OVCAR3 (cell line): ENCODE measurements around the gene CNOT9.

- RRBS, result no CpG with 5 or more reads among the region's 6 CpGs
Observed at GRCh38 chr2:217413300-217413798, 553.5 kb upstream of the TNP1 start.

DNA sequence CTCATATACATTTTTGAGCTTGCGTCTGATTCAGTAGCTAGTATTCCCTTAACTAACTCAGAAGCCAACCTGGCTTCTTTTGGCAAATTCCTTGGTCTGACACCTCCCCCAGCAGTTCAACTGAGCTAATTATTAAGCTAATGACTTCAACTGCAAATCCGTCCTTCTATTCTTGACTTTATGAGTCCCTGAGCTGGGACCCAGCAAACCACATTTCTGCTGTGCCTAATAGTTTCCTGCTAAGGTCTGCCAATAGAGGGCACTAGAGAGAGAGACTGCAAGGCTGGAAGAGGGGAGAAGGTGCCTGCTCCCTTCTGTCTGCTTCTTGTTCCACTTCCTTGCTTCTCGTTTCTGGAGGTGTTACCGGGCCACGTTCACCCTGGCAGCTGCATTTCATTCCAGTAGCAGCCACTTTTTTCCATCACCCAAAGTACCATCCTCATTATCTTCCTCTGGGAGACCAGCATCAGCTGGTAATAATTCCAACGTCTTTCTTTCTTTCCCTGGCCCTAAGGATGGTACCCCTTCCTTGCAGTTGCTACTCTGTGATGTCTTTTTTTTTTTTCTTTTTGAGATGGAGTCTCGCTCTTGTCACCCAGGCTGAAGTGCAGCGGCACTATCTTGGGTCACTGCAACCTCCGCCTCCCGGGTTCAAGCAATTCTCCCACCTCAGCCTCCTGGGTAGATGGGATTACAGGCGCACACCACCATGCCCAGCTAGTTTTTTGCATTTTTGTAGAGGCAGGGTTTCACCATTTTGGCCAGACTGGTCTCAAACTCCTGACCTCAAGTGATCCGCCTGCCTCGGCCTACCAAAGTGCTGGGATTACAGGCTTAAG lies 351.9 kb downstream of the TNS1 start:
- RRBS, result no CpG with 5 or more reads among the region's 13 CpGs

GRCh38 chr2:217747625-217748280 lies 255.0 kb downstream of the TNS1 start:
- RRBS, result 94% methylated on average over 2 of the region's 8 CpGs

DNA sequence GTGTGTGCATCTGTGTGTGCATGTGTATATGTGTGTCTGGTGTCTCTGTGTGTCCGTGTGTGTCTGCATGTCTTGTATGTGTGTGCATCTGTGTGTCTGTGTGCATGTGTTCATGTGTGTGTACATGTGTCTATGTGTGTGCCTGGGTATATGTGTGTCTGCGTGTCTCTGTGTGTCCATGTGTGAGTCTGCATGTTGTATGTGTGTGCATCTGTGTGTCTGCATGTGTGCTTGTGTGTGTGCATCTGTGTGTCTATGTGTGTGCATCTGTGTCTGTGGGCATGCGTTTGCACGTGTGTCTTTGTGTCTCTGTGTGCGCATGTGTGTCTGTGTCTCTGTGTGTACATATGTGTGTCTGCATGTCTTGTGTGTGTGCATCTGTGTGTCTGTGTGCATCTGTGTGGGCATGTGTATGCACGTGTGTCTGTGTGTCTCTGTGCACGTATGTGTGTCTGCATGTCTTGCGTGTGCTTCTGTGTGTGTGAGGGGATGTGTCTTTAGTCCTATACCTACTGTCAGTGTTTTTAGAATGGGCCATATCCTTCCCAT lies 207.7 kb downstream of the TNS1 start:
- RRBS, result no CpG with 5 or more reads among the region's 8 CpGs

GRCh38 chr2:217816501-217817044 lies 186.2 kb downstream of the TNS1 start:
- RRBS, result 95% methylated on average over 4 of the region's 10 CpGs

DNA sequence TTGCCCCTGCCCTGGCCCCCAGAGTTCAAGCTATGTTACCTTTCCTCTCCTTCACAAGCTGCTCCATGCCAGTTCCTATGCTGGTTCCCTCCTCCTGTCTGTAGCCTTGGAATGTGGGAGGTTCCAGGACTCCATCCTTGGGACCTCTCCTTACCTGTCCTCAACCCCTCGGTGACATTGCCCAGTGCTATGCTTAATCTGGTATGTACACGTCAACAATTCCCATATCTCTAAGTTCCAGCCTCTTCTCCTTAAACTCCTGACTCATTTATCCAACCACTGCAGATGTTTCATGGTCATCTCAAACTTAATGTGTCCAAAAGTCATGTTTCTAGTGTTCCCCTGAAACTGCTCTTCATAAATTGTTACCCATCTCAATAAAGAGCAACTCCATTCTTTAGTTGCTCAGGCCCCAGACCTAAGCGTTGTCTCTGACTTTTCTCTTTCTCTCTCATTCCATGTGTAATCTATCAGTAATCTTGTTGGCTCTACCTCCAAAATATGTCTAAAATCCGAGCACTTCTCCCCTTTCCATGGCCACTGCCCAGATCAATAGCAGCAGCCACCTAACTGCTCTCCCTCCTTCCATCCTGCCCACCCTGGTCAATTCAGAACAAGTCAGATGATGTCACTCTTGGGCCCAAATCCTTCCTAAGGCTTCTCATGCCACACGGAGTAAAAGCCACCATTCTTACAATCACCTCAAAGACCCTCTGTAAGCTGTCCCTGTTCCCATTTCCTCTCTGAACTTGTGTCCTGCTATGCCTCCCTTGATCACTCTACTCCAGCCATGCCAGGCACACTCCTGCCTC lies 160.6 kb downstream of the TNS1 start:
- RRBS, result no CpG with 5 or more reads among the region's 5 CpGs

GRCh38 chr2:217905280-217906370 lies 97.2 kb downstream of the TNS1 start:
- RRBS, result no CpG with 5 or more reads among the region's 27 CpGs

DNA sequence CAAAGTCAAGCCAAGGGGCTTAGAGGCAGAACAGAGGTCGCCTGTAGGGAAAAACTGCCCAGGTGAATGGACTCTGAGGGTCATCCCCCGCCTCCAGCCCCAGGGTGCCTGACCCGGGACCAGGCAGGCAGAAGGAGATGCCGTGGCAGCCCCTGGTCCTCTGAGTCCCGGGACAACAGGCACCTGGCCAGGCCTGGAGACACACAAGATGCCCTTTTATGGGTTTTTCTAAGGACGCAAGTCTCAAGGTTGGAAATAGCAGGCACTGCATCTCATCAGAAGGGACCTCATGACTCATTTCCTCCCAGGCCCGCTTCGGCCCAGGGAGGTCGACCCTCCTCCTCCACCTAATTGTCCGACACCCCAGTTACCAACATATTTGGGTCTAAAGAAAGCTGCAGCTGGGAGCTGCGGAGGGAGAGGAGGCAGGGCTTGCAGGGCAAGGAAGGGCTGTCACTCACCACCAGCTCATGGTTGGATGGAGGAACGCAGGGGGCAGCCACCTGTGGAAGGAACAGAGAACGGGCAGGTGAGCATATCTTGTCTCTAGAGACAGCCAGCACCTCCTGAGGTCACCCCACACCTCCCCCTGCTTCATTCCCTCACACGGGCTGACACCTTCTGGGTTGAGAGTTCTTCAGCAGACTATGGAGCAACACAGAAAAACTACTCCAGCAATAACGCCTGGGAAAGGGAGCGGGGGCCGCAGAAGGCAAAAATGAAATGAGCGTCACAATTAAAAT lies 82.9 kb downstream of the TNS1 start:
- RRBS, result 94% methylated on average over 3 of the region's 18 CpGs

- RRBS, result no CpG with 5 or more reads among the region's 6 CpGs
Observed at GRCh38 chr2:217960153-217960826, 42.5 kb downstream of the TNS1 start.

- RRBS, result 59% methylated on average over 2 of the region's 27 CpGs
Observed at GRCh38 chr2:218034531-218035372, 32.0 kb upstream of the TNS1 start.

DNA sequence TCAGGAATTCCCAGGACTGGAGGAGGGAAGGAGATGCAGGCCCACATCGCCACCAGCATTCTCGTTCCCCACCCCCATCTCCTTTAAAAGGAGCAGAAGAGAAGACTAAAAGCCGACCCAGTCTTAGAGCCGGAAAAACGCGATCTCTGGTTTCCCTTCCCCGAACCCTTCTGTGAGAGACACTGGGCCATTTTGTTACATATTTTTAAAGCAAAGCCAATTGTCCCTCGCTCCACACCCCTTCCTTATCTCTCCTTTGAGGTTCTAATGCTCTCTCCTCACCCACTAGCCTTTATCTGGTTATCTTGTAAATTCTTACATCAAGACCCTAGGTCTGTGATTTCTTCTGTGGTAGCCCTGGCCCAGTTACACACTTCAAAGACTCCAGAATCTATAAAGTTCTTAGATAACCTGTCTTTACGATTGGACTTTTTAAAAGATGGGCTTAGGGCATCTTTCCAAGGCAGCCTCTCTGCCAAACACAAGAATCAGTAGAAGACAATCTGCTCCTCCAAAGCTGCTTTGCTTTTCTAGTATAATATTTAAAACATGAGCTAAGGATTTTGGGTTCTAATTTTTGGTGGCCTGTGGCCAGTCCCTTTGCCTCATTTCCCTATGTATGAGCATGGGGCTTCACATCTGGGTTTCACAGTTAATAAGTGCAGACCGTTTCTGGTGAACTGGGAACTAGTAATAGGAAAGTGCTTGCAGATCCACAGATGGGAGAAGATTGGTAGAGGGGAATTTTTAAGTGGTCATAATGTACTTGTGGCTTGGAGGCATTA lies 1.2 kb downstream of the ARPC2 start:
- RRBS, result no CpG with 5 or more reads among the region's 10 CpGs

DNA sequence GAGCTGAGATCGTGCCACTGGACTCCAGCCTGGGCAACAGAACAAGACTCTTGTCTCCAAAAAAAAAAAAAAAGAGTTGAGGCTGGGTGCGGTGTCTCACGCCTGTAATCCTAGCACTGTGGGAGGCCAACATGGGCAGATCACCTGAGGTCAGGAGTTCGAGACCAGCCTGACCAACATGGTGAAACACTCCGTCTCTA lies 14.8 kb upstream of the GPBAR1 start:
- RRBS, result no CpG with 5 or more reads among the region's 5 CpGs

GRCh38 chr2:218278544-218278910 lies 8.2 kb downstream of the PNKD start:
- RRBS, result no CpG with 5 or more reads among the region's 12 CpGs

GRCh38 chr2:218312290-218312699 lies 20.0 kb upstream of the TMBIM1 start:
- RRBS, result no CpG with 5 or more reads among the region's 2 CpGs

DNA sequence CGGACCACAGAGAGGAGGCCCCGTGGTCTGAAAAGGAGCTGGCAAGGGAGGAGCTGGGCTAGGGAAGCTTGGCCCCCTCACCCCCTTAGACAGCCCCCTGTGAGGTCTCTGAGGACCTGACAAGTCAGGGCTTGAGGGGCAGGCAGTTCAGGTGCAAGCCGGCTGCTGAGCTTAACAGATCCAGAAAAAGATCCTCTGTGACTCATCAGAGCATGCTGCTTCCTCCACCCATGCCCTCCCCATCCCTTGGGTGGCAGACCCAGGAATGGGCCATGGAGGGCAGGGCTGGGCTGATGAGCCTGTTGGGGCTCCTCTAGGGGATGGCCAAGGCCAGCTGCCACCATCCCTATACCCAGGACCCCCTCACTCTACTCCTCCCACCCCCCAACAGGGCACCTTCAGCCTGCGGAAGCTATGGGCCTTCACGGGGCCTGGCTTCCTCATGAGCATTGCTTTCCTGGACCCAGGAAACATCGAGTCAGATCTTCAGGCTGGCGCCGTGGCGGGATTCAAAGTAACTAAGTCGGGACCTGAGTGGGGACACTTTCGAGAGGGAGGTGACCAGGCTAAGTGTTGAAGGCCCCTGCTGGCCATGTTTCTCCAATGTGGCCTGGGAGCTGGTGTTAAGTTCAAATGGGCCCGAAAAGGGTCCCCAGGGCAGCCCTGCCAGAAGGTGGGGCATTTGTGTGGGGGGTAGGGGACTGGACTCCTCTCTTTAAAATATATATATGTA lies 1.9 kb downstream of the SLC11A1 start:
- RRBS, result no CpG with 5 or more reads among the region's 12 CpGs

DNA sequence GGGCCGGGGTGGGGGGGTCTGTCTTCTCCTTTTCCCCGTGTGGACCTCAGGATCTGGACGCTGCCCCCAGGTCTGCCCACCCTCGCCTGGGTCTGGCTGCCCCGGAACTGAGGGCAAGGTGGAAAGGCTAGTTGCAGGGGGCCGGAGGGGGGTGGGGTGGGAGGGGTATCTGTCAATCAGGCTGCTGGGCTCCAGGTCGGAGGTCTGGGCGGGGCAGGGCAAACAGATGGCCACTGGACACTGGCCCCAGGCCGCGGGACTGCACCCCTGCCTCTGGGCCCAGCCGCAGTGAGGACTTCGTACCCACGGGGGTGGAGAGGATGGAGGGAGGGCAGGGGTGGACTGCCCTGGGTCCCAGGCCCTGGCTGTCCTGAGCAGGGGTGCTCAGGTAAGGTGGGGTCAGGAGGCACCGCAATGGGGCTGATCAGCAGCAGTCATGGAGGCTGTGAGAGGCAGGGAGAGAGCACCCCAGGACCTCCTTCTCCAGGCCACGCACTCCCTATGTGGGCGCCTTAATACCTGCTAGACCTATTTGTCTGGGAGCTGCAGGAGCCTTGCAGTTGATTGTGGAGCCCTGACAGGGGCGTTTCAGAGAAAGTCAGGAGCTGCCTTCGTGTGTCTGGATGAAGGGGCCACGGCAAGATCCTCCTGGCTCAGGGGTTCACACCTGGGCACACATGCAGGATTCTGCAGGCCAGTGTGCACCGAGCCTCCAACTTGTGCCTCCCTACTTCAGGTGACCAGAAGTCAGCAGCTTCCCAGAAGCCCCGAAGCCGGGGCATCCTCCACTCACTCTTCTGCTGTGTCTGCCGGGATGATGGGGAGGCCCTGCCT lies 1.4 kb downstream of the CTDSP1 start:
- RRBS, result 13% methylated on average over 3 of the region's 23 CpGs

DNA sequence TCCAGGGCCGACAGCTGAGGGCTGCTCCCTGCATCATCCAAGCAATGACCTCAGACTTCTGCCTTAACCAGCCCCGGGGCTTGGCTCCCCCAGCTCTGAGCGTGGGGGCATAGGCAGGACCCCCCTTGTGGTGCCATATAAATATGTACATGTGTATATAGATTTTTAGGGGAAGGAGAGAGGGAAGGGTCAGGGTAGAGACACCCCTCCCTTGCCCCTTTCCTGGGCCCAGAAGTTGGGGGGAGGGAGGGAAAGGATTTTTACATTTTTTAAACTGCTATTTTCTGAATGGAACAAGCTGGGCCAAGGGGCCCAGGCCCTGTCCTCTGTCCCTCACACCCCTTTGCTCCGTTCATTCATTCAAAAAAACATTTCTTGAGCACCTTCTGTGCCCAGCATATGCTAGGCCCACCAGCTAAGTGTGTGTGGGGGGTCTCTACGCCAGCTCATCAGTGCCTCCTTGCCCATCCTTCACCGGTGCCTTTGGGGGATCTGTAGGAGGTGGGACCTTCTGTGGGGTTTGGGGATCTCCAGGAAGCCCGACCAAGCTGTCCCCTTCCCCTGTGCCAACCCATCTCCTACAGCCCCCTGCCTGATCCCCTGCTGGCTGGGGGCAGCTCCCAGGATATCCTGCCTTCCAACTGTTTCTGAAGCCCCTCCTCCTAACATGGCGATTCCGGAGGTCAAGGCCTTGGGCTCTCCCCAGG lies 5.5 kb downstream of the CTDSP1 start:
- RRBS, result no CpG with 5 or more reads among the region's 9 CpGs

DNA sequence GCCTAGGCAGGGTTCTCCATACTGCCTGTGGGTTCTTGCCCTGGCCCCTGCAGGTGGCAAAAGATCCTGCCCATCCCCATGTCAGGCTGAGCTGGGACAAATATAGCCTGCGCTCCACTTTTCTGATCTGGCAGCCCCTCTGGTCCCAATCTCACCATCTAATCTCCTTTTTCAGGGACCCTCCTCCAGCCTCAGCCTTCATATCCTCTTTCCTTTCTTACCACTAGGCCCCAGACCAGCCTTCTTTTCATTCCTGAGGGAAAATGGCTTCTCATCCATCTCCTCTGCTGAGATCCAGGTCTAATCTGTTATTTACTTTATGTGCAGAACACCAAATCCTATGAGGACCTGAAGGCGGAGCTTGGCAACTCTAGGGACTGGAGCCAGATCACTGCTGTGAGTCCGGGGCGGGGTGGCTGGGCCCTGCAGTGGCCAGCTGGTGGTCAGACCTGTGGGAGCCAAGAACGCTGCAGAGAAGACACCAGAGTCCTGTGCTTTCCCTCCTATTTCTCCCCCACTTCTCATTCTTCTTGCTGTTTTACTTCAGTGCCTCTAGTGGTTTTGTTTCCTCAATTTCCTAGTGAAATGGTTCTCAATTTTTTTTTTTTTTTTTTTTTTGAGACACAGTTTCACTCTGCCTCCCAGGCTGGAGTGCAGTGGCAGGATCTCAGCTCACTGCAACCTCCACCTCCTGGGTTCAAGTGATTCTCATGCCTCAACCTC lies 19.6 kb downstream of the VIL1 start:
- RRBS, result no CpG with 5 or more reads among the region's 5 CpGs

GRCh38 chr2:218568399-218569080 lies at the start of gene CNOT9:
Gene CNOT9, plus strand, starts transcription at chr2:218568839.
- RRBS, result 4% methylated on average over 28 of the region's 55 CpGs